ENCODE measurements around a stretch of chr10.

DNA sequence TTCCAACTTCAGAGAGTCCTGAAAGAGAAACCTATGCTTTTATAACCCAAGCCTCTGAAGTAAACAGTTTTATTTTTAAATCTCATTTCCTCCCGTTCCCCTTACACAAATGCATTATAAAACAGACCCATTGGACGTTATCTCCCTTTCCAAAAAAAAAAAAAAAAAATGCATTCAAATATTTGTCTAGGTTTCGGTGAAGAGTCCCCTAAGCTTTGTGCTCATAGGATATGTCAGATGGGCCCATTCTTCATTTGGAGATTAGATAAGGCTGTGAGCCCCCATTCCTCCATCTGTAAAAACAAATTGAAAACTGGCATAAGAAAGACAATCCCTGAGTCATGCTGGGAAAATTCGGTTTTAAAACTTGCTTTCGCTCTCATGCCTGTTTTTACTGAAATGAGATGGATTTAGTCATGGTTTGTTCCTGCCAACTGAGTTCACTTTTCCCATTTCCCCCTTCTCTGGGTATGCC is 190.6 kb upstream of the LYZL2 start:
- PRO-cap, result no peak
- RAMPAGE, long total RNA, 4 experiments, result no peak in any of the 4 experiments

GRCh38 chr10:30862447-30863008 is 169.1 kb downstream of the ZNF438 start:
- PRO-cap, result no peak
- RAMPAGE, long total RNA, 4 experiments, result no peak in any of the 4 experiments

- PRO-cap, result no peak
- RAMPAGE, long total RNA, 4 experiments, result no peak in any of the 4 experiments
Observed at GRCh38 chr10:30980947-30981440, 50.7 kb downstream of the ZNF438 start.

DNA sequence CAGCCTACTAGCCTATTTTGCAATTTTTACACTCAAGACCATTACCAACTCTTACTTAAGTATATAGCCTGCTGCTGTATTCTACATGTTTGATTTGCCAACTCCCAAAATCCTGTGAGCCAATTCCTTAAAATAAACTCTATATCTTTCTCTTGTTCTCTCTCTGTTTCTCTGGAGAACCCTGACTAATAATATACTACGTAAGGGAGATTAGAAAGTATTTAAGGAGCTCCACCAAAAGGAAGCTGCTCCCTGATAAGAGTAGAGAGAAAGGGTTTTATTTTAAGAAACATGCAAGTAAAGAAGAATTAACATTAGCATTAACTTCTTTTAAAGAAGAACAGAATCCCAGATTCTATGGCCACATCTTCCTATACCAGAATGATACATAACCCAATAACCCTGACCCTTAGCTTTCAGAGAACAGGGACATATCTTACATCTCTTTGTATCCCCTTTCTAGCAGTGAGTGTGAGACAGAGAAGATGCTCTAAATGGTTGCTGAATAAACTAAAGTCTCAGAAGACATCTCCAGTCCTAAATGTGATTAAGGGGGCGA is 42.5 kb downstream of the ZNF438 start:
- PRO-cap, result no peak
- RAMPAGE, long total RNA, 4 experiments, result no peak in any of the 4 experiments

GRCh38 chr10:31004922-31005395 is 26.7 kb downstream of the ZNF438 start:
- PRO-cap, result no peak
- RAMPAGE, long total RNA, 4 experiments, result no peak in any of the 4 experiments

GRCh38 chr10:31029488-31030017 is 2.1 kb downstream of the ZNF438 start:
- PRO-cap, result no peak
- RAMPAGE, long total RNA, 4 experiments, result no peak in any of the 4 experiments

DNA sequence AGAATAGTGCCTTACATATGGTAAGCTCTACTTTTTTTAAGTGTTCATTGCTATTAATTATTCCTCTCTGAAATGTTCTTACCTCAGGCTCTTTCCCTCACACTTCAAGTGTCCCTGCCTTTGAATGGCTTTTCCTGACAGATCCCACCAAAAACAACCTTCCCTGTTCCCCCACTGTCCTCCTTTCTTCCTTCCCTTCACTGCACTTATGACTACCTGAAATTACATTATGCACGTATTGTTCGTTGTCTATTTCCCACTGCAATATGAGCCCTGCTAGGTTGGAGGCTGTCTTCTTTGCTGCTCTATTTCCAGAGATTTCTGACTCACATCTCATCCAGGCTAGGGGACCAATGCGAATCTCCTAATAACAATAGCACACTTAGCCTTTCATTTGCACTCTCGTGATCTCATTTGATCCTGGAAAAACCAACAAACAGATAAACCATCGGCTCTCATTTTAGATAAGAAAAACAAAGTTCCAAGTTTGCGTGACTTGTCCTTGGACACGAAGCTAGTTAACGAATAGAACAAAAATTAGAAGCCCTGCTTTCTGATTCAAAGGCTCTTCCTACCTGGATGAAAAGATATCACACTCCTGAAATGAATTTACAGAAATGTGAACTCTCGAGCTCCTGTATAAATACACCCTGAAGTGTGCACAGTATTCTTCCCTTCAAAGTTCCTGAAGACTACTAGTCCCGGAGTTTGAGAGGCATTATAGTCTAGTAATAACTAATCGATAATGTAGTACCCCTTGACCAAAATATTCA is 1.4 kb downstream of the ZNF438 start:
- PRO-cap, result no peak
- RAMPAGE, long total RNA, 4 experiments, result no peak in any of the 4 experiments

DNA sequence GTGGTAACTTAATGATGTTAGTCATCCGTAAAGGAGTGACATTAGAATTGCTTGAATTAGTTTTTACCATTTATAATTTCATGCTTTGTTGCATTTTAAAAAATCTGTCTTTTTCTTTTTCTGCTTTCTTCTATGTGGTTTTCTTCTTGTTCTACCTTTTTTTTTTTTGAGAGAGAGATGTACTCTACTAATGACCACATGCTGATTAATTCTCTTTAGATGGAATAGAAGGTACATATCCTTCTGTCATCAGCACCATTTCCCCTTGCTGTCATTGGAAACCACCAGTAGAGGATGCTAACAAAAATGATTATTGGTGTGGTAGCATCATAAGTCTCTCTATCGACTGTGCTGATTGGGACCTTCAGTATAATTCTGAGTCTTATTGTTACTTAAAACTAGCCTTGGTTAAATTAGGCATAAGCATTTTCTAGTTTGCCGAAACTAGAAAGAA is 3.6 kb downstream of the ZEB1 start:
- PRO-cap, result no peak
- RAMPAGE, long total RNA, 4 experiments, result no peak in any of the 4 experiments

GRCh38 chr10:31376333-31376687 is 57.3 kb downstream of the ZEB1 start:
- PRO-cap, result no peak
- RAMPAGE, long total RNA, 4 experiments, result no peak in any of the 4 experiments

GRCh38 chr10:31427106-31427305 is 108.0 kb downstream of the ZEB1 start:
- PRO-cap, result no peak
- RAMPAGE, long total RNA, 4 experiments, result no peak in any of the 4 experiments

DNA sequence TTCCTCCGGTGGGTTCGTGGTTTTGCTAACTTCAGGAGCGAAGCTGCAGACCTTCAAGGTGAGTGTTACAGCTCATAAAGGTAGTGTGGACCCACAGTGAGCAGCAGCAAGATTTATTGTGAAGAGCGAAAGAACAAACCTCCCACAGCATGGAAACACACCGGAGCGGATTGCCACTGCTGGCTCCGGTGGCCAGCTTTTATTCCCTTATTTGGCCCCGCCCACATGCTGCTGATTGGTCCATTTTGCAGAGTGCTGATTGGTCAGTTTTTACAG is 268.1 kb downstream of the ZEB1 start:
- PRO-cap, result unidirectional peak, minus-strand start at position 175 of the sequence
- RAMPAGE, long total RNA, 4 experiments, result no peak in any of the 4 experiments

GRCh38 chr10:31604079-31604610 is 285.1 kb downstream of the ZEB1 start:
- PRO-cap, result unidirectional peak, minus-strand start at chr10:31604372
- RAMPAGE, long total RNA, 4 experiments, result no peak in any of the 4 experiments

- PRO-cap, result no peak
- RAMPAGE, long total RNA, 4 experiments, result no peak in any of the 4 experiments
Observed at GRCh38 chr10:31702154-31702414, 226.5 kb downstream of the ARHGAP12 start.

DNA sequence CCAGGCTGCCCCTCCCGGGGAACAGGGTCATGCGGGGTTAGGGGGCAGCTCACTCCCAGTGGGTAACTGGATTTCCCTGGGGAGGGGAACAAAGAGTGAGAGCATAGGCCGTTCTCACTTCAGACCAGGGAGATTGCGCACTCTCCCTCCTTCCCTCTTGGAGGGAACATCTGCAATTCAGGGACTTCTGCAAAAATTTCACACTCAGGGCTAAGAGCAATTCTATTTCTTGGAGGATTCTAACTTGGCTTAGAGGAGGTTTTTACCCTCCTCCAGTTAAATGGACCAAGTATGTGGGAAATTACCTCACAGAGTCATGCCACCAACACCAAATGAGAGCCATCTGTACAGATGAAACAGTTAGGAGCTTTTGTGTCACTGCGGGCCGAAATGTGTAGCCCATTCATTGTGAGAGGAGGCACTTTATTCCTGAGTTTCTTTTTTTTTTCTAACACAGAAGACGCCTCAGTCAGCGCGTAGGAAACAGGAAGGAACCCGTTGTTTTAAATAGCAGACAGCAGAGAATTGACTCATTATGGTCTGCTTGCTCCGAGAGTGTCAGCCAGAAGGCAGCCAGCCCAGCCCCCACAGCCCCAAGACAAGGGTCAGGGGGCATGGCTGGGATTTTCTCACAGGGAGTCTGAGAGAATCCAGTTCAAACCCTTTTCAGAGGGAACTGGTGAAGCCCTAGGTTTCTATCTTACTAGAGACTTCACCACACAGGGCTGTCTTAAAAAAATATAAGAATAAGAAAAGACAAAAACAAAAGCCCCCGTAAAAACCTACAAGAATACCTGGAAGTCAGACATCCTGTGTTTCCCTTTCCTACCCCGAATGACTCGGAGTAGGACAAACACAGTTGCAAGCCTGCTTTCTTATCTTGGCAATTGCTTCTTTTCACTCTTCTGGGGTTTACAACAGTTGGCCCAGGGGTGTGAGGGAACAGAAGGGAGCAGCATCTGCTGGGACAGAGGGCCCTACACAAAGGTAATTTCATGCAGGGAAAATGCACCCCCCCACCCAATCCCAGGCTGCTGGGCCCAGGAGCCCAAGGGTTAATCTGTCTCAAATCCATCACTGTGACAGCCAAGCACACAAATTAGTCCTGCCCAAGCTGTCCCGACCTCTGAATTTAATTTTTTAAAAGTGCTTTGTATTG is 220.9 kb downstream of the ARHGAP12 start:
- PRO-cap, result unidirectional peak, plus-strand start at position 536 of the sequence
- RAMPAGE, long total RNA, 4 experiments, result no peak in any of the 4 experiments

- PRO-cap, result no peak
- RAMPAGE, long total RNA, 4 experiments, result no peak in any of the 4 experiments
Observed at GRCh38 chr10:31757434-31758155, 171.0 kb downstream of the ARHGAP12 start.

- PRO-cap, result no peak
- RAMPAGE, long total RNA, 4 experiments, result no peak in any of the 4 experiments
Observed at GRCh38 chr10:32004081-32005294, 51.7 kb downstream of the KIF5B start.

DNA sequence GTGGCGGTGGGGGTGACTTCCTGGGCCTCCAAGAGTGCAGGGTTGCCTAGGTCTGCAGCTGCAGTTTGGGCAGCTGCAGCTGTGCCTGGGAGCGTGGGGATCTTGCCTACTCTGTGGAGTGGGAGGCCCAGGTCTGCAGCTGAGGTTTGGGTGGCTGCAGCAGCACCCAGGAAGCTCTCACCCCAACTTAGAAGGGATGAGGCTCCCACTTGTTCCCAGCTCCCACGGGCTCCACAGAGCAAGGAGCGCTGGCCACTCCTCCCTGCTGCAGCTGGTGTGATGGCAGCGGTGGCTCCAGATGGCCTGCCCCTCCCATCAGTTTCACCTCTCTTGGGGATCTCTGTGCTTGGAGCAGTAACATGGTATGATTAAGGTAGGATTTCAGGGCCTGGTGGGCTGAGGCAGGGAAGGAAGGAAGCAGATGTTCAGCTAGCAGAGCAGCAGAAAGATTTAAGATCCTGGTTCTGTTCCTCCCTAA is 66.7 kb upstream of the KIF5B start:
- PRO-cap, result no peak
- RAMPAGE, long total RNA, 4 experiments, result no peak in any of the 4 experiments

GRCh38 chr10:32268637-32269016 is 78.3 kb downstream of the EPC1 start:
- PRO-cap, result no peak
- RAMPAGE, long total RNA, 4 experiments, result no peak in any of the 4 experiments

DNA sequence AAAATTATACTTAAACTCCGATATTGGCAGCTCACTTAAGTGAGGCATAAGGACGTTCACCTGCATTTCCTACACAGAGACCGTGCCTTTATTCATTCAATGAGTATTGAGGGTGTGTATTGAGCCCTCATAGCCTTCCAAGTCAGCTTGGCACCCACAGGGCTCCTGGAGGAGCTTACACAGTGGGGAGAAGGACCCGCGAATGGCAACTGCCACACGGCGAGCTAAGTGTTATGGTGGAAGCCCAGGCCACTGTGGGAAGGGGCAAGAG is 1.6 kb upstream of the EPC1 start:
- PRO-cap, result no peak
- RAMPAGE, long total RNA, 4 experiments, result no peak in any of the 4 experiments

DNA sequence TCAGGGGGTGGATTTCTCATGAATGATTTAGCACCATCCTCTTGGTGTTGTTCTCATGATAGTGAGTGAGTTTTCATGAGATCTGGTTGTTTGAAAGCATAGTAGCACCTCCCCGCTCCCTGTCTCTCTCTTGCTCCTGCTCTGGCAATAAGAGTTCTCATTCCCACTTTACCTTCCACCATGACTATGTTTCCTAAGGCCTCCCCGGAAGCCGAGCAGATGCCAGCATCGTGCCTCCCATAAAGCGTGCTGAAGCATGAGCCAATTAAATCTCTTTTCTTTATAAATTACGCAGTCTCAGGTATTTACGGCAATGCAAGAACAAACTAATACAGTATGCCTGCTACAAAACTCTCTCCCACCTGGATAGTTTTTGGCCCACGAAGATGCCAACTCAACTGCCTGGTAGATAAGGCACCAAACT is 15.4 kb upstream of the EPC1 start:
- PRO-cap, result no peak
- RAMPAGE, long total RNA, 4 experiments, result start-site peak on the minus strand in 1 of 4 experiments, centred at position 73 of the sequence, 5 reads per replicate

All from transverse colon (tissue), 4 donors.